Neuron (in vitro differentiated cells): ENCODE measurements around the genes ZNF2 and TRIM43.

DNA sequence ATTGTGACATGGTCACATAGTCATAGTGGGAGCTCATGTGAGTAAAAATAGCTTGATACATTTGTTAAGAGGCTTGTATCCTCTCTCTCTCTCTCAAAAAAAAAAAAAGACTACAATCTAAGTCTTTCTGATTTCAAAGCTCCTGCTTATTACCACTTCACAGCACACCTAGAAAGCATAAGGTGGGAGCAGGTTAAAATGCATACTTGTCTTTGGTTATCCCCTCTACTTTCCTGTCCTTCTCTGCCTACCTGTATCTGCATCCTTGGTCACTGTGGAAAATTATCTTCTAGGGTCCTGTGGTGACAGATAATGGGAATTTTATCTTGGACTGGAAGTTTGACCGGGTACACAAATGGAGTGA, 46.2 kb downstream of the RPIA start:
- PRO-cap: no peak

- PRO-cap: no peak
Observed at GRCh38 chr2:89834999-89835637, 1143.6 kb downstream of the RPIA start.

DNA sequence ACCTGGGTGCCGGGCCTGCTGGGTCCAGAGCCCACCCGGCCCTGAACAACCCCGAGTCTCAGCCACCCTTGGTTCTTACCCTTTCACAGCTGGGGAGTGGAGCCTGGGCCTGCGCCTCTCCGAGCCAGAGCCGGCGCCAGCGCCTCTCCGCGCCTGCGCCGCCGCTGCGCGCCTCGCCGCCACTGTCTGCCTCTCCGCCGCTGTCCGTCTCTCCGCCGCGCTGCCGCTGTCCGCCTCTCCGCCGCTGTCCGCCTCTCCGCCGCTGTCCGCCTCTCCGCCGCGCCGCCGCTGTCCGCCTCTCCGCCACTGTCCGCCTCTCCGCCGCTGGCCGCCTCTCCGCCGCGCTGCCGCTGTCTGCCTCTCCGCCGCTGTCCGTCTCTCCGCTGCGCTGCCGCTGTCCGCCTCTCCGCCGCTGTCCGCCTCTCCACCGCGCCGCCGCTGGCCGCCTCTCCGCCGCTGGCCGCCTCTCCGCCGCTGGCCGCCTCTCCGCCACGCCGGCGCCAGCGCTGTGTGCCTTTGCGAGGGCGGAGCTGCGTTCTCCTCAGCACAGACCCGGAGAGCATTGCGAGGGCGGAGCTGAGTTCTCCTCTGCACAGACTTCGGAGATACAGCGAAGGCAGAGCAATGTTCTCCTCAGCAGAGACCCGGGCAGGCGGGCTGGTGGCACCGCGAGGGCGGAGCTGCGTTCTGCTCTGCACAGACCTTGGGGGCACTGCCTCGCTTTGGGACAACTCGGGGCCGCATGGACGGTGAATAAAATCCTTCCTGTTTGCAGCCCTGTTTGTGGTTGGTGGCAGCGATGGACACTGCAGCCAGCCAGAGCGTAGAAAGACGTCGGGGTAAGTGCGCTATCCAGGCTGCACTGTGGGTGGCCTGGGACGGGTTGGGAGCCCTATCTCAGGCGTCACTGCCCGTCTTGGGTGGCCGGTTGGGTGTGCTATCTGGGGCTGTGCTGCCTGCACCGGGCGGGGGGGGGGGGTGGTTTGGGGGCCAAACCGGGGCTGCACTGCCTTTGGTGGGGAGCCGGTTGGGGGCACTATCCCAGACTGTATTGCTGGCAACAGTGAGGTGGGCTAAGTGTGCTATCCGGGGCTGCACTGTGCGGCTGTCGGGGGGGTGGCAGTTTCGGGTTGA, 1553.8 kb downstream of the RPIA start:
- PRO-cap: bidirectional peak, plus-strand start at position 636 of the sequence, minus-strand start at position 449 of the sequence; unidirectional peak, minus-strand start at position 866 of the sequence

DNA sequence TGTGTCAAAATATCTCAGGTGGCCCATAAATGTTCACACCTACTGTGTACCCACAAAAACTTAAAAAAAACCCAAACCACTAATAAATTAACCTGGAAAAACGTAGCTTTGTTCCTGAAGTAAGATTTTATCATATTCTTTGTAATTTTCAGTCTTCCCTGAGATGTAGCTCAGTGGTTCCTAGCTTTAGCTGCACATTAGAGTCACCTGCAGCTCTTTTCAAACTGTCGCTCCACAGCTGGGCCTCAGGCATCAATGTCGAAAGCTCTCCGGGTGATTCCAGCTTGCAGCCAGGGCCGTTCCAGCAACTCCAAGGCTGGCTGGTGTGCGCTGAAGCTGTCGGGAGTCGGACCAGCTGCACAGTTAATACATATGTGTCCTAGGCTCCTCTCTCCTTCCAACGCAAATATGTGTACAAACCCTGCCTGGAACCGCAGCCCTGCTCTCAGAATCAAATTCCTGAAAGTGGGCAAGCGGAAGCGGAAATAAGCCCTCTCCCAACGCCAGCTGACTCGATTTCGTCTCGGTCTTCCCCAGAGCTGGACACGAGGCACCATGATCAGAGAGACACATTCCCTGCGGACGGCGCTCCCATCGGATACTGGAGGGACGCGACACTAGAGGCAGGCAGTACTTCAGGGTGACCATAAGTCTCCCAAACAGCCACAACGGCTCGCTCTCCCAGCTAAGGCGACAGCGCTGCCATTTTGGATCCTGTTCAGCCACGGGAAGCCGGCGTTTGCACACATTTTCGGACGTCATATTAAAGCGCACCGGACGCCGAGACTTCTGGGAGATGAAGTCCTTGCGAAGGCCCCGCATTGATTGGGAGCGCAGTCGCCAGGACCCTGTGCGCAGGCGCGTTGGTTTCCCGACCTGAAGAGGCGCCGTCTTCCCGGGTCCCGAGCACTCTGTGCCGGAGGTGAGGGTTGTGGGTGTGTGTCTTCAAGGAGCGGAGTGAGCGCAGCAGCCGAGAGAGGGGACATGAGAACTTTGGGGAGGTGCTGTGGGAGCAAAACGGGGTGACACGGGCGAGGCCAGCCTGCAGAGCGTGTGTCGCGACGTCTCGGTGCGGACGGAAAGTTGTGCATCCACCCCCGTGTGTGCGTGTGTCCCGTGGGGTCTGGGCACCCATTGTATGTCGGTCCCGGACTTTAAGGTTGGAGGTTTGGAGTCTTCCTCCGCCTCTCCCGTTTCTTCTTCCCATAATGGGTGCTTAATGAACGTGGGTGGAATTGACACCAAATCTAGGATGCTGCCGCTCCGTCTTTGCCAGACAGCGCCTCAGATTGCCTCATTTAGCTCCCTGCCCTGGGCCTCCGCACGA, at the start of gene ZNF2:
Gene ZNF2, plus strand, starts transcription at position 871 of the 1,327 bp plus-strand sequence.
- PRO-cap: unidirectional peak, plus-strand start at position 235 of the sequence; bidirectional peak, plus-strand start at position 252 of the sequence, minus-strand start at position 257 of the sequence; bidirectional peak, plus-strand start at position 515 of the sequence, minus-strand start at position 461 of the sequence; bidirectional peak, plus-strand start at position 909 of the sequence, minus-strand start at position 741 of the sequence

- PRO-cap: no peak
Observed at GRCh38 chr2:95199752-95200125, 7.6 kb upstream of the ZNF892 start.

- PRO-cap: no peak
Observed at GRCh38 chr2:95293551-95294070, 3.5 kb upstream of the KCNIP3 start.

GRCh38 chr2:95401816-95402442, 579 bp upstream of the FAHD2A start:
- PRO-cap: bidirectional peak, plus-strand start at chr2:95402172, minus-strand start at chr2:95402090

DNA sequence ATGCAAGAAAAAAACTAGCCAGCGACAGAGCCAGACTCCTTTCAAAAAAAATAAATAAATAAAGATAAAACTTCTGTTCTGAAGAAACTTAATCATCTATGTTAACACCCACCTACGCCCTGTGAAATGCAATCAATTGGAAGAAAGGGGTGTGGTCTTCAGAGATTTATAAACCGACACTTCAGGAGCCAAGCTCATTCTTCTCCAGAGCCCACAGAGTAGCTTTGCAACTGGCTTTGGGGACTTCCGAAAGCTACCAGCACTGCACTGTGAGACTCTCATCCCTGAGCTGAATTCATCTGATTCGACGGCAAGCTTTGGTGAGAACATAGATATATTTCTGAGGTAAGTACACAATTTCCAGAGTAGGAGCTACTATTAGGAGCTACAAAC, at the start of gene TRIM43:
Gene TRIM43, plus strand, starts transcription at position 197 of the 393 bp plus-strand sequence.
- PRO-cap: no peak

- PRO-cap: no peak
Observed at GRCh38 chr2:95817593-95818096, 174.0 kb downstream of the ANKRD36C start.

- PRO-cap: no peak
Observed at GRCh38 chr2:95885883-95886408, 105.7 kb downstream of the ANKRD36C start.

- PRO-cap: no peak
Observed at GRCh38 chr2:96016646-96017481, 17.9 kb downstream of the GPAT2 start.

- PRO-cap: no peak
Observed at GRCh38 chr2:96085104-96085413, 31.3 kb downstream of the ADRA2B start.

DNA sequence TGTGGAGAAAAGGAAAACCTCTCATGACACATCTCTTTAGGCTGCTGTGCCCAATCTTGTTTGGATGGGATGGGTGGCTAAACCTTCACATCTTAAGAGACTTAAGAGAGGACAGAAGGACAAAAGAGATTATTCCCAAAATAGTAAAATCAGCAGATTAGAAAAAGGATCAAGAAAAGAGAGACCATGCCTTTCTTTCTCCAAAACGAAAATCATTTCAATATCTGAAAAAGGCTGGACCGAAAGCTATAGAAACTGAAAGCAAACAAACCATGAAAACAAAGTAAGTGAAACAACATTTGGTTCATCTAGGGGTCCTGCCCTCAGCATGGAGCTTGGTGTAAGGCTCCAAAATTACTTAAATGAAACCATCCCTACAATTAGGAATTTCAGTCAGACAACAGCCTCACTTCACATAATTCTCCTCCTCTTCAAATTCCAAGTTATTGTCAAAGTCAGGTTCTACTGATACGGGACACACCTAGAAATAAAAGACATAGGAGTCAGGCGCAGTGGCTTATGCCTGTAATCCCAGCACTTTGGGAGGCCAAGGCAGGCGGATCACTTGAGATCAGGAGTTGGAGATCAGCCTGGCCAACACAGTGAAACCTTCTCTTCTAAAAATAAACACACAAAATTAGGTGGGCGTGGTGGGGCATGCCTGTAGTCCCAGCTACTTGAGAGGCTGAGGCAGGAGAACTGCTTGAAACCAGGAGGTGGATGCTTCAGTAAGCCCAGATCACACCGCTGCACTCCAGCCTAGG, 5.3 kb downstream of the STARD7 start:
- PRO-cap: no peak

- PRO-cap: no peak
Observed at GRCh38 chr2:96207316-96207733, 1.3 kb downstream of the STARD7 start.

- PRO-cap: no peak
Observed at GRCh38 chr2:96244680-96245462, 20.9 kb downstream of the TMEM127 start.

GRCh38 chr2:96264646-96265091, 1.1 kb downstream of the TMEM127 start:
- PRO-cap: no peak

DNA sequence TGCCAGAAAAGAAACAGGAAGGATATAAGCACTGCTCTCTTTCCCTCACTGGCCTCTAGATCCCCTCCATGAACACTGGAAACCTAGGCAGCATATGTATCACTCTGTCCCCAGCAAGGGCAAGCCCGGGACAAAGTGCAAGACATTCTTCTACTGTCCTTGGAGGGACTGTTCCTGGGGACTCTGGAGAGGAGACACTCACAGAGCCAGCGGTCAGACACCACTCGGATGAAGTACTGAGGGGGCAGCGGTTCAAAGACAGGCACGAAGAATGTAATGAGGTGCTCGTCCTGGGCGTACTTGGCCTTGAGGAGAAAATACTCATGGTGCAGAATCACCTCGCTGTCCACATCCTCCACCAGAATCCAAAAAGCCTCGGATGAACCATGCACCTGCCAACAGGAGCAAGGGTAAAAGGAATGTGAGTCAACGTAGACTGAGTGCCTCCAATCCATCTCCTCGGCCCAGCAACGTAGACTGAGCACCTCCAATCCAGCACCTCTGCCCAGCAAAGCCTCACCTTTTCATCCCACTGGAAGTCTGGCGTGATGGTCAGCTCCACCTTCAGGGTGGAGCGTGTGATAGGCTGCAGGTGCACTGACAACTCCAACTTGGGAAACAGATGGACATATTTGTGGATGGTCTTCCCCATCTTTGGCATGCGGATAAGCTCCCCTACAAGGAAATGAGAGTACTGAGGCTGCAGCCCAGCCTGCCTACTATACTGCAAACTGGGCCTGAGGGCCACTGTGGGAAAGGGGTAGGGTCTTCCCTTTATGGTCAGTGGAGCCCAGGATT, 18.7 kb downstream of the SNRNP200 start:
- PRO-cap: no peak

DNA sequence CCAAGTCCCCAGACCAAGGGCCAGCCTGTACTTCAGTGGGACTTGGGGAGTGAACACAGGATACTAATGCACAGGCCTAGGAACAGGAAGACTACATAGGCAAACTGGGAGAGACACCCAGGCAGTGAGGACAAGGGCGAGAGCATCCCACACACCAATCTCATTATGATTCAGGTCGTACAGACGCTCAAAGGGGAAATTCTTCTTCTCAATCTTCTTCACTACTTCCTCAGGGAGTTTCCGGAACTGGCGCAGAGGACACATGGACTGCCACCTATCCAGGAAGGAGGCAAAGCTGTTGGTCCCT, 18.1 kb downstream of the SNRNP200 start:
- PRO-cap: no peak

DNA sequence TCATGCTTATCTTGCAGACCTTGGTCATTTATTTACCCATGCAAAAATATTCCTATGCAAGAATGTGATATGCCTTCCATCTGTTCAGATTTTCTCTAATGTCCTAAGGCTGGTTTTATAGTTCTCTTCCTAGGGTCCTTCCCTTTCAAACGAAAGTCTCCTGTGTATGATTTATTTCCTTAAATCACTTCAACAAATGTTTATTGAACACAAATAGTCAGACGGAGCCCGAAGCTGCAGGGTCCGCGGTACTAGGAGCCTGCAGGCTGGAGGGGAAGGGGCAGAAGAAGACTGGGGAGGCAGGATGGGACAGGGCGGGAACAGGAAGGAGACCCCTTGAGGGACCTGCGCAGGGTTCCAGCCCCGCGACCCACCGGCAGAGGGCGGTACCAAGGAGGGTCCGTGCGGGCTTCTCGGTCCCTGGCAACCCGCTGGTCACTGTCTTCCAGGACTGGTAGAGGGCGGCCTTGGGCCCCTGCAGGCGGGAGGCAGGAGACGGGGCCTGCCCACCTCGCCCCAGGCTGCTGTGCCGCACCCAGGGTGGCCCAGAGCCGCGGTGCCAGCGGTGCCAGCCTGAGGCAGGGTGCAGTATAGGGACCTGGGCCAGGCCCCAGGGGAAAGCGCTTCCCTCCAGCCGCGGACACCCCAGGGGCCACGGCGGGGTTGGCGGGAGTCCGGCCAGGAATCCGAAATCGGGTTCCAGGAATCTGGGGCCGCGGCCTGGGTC, 34.6 kb downstream of the NEURL3 start:
- PRO-cap: no peak

DNA sequence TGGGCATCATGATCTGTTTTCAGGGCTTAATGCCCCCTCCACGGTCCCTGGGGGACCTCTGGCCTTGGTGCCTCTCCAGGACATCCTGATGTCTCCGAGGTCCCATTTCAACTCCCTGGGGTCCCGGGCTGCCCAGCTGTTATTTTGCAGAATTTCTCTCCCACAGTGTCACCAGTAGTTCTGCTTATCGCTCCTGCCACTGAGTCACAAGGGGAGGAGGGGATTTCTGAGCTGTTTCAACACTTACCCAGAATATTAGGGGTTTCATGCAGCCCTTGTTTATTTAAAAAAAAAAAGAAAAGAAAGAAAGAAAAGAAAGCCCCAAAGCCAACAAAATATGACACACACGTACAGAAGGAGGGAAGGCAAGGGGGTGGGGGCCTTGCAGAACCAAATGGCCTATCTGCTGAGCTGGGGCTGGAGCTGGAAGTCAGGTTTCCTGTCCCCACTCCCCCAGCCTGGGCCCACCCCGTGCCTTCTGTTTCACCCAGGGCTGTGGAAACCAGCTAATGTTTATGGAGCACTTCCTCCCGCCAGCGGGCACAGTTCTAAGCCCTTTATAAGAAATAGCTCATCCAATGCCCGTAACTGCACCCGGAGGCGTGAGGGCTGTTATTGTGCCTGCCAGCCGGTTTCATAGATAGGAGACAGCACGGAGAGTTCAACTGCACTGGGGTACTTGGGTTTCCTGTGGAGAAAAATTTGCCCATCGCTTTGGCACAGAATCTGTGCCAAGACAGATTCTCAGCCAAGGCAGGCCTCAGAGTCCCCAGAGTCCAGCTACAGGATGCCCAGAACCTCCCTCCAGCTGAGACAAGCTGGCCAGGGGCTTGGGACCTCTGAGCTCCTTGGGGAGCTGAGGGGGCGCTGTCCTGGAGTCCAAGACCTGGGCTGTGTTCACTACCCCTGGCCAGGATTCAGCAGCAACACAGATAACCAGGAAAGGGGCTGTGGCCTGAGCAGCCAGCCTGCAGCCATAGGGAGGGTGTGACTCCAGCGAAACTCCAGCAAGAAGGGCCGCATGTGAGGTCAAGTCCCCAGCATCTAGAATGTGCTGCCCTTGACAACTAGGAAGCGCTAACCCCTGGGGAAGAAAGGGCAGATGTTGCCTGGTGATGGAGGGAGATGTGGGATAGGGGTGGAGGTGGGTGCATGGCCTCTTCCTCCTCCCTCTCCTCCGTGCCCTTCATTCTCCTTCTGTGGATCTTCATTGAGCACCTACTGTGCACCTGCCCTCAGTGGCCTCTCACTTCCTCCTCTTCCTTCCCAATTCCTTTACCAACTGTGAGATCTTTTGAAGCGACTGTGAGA, 8.1 kb upstream of the ARID5A start:
- PRO-cap: no peak